Cardiac septum (tissue), 1 donor: Measurements from ENCODE around the genes NTN4, ELK3 and CDK17.

DNA sequence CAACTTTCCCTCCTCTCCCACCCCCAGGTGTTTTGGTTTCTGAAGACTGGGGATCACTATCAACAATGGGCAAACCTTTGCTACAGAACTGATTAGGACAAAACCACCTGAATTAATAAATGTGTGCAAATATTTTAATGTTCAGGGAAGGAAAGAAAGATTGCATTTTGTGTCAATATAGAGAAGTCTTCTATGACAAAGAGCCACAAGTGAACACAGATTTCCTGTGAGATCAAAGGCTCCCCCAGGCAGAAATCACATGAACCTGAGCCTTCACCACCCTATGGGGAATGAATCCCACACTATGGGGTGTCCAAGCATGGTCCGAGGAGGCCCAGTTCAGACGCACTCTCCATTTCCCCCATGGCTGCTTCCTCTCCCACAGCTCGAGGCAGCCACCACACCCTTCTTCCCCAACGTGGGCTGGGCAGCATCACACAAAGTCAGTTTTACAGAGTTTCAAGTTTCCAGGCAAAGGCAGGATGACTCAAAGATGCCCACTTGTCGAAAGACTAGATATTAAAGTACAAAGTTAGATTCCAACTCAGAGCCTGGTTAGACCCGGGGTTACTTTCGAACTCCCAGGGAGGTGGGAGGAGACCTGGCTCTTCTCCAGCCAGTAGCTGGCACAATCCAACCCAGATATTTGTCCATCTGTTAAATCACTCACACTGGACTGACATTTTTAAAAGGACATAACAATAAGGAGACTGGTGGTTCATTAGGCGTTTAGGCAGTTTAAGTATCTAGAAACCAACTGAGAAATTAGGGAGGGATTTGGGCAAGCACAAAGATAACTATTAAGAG lies 35.2 kb downstream of the TMCC3 start:
- PRO-cap = no peak

GRCh38 chr12:94631541-94631740 lies 18.9 kb downstream of the TMCC3 start:
- PRO-cap = no peak

DNA sequence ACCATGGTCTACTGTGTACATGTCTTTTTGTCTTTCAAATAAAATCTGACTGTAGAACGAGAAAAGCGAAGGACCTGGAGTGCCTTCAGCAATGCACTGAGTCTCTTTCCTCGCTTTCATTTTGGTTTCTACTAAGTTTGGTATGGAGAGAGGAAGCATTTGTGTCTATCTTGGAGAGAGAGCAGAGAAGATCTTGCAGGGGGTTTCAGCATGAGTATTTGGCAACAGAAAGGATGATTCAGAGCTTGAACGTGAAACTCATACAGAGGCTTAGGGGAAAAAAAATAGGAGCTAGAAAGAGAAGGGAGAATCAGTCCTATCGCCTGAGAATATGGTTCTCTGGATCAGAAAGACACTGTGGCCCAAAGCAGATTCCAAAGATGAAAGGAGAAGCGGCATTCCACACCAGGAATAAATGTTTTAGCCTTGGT lies 38.9 kb upstream of the TMCC3 start:
- PRO-cap = no peak

DNA sequence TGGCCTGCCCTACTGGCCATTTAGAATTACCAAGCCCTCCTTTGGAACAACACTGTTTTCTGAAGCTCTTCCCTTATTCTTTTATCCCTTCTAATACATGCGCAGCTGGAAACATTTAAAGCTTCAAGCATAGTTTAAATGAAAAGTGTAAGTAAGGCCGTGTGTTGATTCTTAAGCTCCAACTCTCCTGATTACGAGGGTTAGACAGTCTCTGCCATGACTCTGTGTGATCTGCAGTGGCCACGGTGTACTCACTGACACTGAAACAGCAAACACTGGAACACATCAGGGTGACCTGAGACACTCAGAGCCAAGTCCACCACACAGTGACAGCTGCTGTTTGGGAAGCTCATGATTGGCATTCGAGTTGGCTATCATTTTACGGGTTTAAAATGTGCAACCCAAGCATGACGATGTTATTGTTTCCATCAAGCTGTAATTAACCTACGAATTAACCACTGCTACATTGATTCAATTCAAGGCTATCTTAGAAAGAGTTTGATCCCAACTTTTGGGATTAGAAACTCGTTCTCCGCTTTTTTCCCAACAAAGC lies 62.8 kb upstream of the TMCC3 start:
- PRO-cap = no peak

GRCh38 chr12:94872615-94873275 lies 130.8 kb downstream of the NDUFA12 start:
- PRO-cap = no peak

GRCh38 chr12:95131999-95132433 lies 58.6 kb upstream of the NR2C1 start:
- PRO-cap = no peak

DNA sequence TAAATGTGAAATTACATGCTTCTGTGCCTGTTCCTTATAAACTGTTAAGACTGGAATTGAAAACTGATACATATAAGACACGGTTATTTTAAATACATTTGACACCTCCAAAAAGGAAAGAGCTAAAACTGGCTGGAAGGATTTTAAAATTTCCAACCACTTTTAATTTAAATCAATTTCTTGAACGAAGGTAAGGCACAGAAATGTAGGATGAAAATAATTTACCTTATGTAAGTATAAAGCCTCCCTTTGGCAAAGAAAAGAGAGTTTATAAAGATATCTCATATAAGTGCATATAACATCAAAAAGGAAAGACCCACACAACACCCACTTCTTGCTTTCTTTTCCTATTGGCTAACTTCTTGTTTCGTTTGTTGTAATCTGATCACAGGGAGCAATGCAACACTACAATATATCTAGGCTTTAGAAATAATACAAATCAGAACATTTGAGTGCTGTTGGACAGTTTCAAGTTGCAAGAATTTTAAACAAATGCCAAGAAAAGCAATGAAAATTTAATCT lies 1.4 kb downstream of the FGD6 start:
- PRO-cap = unidirectional peak, plus-strand start at position 442 of the sequence

DNA sequence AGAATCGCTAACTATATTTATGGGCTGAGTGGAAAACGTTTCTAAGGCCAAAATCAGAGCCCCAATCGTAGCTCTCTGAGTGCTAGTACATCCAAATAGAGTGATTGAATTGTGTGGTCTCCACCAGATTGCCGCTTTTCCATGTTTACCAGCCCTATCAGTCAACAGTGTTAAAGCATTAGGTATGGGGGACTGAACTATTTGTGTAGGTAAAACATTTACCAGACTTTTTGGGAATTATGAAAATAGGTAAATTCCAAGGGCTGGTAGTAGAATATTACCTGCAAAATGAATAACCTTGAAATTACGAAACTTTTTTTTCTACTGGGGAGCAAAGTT lies 28.0 kb upstream of the METAP2 start:
- PRO-cap = no peak

DNA sequence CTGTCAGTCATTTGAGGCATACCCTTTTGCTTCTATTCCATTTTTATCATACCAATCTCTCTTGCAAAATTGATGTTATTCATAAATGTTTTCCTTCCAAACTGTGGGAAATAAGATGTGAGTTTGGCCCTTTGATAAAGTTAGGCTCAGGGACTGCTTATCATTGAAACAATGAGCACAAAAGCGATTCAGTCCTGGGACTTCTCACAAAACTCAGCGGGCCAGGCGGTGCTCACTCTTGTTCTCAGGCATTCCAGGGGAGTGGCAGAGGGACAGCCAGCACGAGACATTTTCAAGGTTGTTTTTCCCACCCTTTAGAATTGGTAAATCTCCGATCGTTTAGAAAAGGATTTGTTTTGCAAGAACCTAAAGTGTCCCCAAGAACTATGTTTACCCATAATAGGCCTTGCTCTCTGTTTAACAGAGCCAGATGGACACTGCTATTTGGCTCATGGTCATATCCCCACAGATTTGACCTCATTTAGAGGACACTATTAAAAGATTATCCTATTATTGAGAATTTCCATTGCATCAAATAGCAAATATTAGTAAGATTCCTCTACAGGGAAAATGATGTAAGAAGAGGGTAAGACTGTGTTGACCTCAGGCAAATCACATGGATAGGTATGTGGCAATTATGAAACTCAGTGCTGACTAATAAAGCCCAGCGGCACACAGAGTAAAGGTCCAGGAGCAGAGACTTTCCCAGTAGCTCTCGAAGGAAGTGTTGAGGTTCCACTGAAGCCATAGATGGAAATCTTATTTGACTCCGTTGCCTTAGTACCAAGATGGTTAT lies 102.7 kb upstream of the USP44 start:
- PRO-cap = no peak

- PRO-cap = bidirectional peak, plus-strand start at chr12:95790878, minus-strand start at chr12:95790763
These were observed at the start of gene NTN4 for GRCh38 chr12:95790489-95791231. Gene NTN4 (minus strand): TSS chr12:95790764.

- PRO-cap = no peak
These were observed 4.5 kb downstream of the HAL start for GRCh38 chr12:95991338-95992325.

DNA sequence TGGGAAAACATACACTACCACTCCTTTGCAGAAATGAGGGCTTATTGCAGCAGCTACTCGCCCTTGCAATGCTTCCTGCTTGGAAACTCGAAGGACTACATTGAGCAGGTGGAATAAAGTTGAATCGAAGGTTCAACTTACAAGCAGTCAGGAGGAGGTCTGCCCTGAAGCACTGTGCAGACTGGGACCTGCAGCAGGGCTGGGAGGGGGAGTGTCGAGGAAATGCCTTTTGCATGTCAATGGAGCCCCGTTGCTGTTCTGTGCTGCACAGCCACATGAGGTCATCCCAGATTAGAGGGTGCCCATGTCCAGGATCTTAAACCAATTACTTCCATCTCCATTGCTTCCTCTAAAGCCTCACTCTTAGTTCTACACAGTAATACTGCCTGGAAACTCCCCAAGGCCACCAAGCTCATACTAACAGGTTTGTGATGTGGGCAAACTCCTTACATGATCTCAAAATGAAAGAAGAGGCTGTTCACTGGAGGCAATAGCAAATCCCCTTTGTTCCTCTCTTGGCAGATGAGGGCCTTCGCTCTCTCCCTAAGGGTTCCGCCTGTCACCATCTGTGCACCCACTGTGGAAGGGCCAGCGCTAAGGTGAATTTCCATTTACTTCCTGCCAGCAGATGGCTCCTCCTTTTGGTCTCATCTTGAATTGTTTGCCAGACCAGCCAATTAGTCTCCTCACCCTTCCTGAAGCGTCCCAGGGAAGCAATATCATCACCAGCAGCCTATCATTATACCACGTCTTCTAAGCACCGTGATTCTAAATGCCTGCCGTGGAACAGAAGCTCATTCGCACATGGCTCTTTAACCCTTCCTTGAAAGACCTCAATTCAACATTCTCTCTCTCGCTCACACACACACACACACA lies 35.4 kb upstream of the LTA4H start:
- PRO-cap = no peak

DNA sequence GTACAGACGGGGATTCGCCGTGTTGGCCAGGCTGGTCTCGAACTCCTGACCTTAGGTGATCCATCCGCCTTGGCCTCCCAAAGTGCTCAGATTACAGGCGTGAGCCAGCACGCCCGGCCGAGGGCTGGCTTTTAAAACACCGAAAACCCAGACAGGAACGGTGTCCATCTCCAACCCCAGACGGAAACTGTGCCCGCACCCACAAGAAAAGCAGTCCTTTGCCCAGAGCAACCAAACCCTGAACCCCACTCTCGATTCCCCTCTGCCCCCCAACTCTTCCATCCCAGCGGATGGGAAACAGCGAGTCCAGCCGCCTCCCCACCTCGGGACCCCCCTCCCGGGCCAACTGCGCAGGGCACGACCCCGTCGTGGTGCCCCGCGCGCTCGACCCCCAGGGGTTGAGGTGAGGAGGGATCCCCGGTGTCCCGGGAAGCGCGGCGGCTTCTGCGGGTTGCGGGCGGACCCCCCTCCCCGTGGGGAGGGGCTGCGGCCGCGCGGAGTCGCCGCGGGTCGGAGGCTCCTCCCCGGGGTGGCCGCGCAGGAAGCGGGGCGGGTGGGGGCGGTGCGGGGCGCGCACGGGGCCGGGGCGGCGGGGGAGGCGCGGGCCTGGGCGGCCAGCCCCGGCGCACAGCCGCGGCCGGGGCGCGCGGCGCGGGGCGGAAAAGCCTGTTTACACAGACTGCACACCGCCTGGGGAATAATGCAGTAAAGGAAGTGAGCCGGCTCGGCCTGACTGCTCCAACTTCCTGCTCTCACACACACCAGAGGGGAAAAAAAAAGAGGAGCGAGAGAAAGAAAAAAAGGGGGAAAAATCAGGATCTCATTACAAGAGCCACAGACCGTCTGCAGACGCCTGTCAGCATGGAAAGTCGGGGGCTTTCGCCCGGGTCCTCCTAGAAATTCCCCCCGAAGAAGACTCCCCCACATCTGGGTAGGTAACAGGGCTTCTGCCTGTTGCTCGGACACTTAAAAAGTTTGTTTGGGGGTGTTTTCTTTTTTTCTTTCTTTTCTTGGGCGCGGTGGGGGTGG lies at the start of gene ELK3:
TSS of gene ELK3 (plus strand) at position 601 of the 1,029 bp plus-strand sequence.
- PRO-cap = bidirectional peak, plus-strand start at position 705 of the sequence, minus-strand start at position 453 of the sequence

- PRO-cap = unidirectional peak, minus-strand start at chr12:96198087
These were observed 3.8 kb downstream of the ELK3 start for GRCh38 chr12:96197956-96198368.

GRCh38 chr12:96248456-96248855 lies 54.3 kb downstream of the ELK3 start:
- PRO-cap = no peak

GRCh38 chr12:96330057-96330685 lies 70.1 kb downstream of the CDK17 start:
- PRO-cap = no peak

GRCh38 chr12:96347234-96347780 lies 52.9 kb downstream of the CDK17 start:
- PRO-cap = no peak

- PRO-cap = no peak
These were observed 47.8 kb downstream of the CDK17 start for GRCh38 chr12:96352380-96352988.

DNA sequence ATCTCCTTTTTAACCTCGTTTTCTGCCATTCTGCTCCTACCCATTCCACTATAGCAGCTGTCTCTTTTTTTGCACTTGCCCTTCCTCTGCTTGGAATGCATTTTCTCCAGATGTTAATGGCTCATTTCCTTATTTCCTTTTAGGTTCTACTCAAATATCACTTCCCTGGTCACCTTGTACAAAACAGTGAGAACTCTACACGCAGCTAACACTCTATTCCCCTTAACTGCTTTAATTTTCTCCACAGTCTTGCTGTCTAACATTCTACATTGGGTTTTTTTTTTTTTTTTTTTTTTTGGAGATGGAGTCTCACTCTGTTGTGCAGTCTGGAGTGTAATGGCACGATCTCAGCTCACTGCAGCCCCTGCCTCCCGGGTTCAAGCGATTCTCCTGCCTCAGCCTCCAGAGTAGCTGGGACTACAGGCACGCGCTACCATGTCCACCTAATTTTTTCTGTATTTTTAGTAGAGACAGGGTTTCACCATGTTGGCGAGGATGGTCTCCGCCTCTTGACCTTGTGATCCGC lies 45.1 kb downstream of the CDK17 start:
- PRO-cap = no peak

- PRO-cap = bidirectional peak, plus-strand start at chr12:96400668, minus-strand start at chr12:96400562
These were observed at the start of gene CDK17 for GRCh38 chr12:96400377-96400792. Gene CDK17 (minus strand): TSS chr12:96400439.